Right cardiac atrium (tissue), 1 donor: ENCODE measurements around the genes MB21D2 and HES1.

DNA sequence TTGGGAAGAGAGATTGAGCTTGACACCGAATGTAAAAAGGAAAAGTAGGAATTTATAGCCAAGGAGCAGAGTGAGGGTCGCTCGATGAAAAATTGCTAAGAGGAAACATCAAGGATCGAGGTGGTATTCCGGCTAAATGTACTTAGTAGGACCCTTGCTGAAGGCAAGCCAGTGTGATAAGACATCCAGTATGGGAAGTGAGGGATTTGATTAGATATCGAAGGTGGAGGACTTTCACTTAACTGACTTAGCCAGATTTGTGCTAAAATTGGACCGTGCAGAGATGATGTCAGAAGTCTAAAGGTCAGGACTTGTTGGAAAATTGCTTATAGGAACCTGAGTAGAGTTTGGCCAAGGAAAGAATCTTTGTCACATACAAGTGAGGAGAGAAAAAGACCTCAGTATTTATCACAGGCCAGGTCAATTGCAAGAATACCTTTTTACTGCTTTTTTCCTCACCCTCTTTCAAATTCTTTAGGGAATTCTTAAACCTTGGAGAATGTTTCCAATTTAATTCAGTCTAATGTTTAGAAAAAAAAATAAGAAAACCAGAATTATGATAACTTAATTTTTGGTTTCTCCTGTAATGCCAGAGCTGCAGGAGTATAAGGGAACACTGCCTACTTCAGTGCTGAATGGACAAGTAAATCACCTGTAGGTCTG, 30.8 kb upstream of the PYDC2 start:
- PRO-cap, result no peak

- PRO-cap, result unidirectional peak, minus-strand start at chr3:192008873
These were observed 547.7 kb downstream of the PYDC2 start for GRCh38 chr3:192008698-192008989.

GRCh38 chr3:192445831-192446030, 281.6 kb downstream of the FGF12 start:
- PRO-cap, result no peak

DNA sequence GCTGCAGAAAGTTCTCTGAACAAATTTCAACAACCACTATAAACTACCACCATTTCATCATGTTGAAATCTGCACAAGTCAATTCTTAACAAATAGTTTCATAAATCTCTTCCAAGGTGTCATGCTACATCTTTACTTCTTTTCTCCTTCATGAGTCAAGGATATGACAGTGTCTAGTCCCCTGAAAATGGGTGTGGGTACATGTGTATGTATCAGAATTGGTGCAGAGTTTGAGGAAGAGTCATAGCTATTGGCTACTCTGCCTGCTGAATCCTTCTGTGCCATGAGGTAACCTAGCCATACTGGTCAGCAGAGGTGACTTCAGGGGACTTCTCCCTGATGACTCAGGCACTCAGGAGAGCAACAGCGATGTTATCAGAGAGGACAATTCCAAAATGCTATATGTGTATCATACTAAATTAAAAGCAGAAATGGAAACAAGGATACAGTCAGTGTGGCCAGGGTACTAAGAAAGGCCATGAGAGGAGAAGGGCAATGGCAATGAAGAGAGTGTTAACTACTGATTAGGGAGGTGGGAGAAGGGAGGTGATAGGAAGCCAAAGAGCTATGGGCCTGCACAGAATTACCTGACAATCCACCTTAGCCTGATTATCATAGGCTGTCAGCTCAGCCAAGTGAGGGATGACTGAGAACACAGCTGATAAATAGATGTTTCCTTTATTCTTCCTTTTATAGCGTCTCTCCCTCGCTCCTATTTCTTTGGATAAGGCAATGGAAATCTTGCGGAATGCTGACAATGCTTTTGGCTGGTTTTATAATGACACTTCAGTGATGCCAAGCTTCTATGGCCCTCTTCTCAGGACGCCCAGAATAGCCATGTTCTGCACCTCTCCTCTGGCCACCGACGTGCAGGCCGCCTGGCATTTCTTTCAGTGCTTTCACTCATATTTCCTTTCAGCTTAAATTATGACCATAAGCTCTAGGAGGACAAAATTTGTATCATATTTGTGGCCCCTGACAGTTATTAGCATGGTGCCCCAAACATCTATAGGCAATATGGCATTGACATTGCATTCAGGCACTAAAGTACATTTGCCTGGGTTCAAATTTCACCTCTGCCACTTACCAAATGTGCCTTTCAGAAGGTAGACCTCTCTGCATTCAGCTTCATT, 90.6 kb downstream of the FGF12 start:
- PRO-cap, result no peak

GRCh38 chr3:192887012-192887629, 30.5 kb downstream of the MB21D2 start:
- PRO-cap, result no peak

GRCh38 chr3:192917745-192918527, at the start of gene MB21D2:
Gene MB21D2, minus strand, starts transcription at chr3:192917856.
- PRO-cap, result bidirectional peak, plus-strand start at chr3:192917790, minus-strand start at chr3:192917856; bidirectional peak, plus-strand start at chr3:192918016, minus-strand start at chr3:192918039; bidirectional peak, plus-strand start at chr3:192918125, minus-strand start at chr3:192918130

DNA sequence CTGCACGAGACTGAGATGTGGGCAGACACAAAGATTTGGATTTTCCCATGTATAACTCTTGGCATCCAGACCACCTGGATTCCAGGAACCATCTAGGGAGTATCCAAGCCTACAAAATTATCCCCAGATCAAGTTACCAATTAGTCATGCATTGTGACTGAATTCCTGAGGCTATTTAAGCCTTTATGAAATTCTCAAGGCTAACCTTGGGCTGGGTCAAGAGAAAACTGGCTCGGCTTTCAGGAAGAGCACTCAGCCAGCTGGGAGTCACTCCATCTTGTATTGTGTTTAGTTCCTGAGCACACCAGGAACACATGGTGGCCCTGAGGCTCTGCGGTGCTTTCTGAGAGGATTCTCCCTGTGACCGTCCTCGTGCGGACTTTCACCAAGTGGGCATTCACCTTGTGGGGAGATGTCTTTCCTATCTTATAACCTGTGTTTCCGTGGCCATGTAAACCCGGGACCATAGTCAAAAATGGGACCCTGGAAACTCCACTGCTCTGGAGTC, 13.5 kb upstream of the ATP13A5 start:
- PRO-cap, result no peak

DNA sequence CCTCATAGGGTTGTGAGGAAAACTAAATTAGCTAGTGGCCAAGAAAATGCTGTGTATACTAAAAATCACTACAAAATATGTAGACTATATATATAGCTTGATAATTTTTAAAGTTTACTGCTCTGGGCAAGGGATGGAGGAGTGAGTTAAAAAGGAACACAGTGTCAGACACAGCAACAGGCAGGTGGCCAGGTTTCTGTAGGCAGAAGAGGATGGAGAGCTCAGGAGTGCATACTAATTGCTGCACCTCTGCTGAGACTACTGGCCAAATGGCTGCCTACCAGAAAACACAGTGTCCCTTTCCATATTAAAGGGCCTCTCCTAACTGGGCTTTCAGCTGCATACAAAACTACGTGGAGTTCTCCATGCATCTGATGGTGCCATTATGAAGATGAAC, 1.9 kb downstream of the ATP13A4 start:
- PRO-cap, result no peak

GRCh38 chr3:193745134-193745738, 152.2 kb downstream of the OPA1 start:
- PRO-cap, result no peak

DNA sequence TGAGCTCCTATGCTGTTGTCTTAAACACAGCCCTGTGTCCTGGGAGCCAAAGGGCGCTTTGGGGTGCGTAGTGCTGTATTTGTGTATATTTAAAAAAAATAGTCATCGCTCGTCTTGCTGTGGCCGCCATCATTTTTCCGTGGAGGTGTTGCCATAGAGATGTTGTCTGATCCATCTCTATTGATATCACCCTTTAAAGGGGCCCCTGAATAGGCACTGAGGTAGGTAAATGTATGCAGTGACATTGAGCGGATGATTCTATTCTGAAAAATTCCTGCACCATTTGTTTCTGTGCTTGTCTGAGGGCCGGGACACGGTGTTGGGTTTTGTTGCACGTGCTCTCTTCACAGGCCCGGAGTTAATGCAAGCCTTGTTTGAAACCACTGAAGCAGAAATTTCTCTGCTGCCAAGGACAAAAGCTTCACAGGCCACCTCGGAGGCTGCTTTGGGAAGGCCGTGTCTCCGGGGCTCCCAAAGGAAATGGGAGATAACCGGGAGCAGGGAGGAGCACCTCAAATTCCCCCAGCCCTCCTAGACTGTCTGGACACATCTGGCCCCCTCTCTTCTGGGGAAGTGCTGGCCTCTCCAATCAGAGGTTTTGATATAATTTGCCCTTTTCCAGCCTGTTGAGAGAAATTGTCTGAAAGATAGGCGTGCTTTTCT, 179.3 kb downstream of the OPA1 start:
- PRO-cap, result no peak

- PRO-cap, result no peak
These were observed 198.6 kb downstream of the OPA1 start for GRCh38 chr3:193791524-193791999.

GRCh38 chr3:193837283-193837835, 244.4 kb downstream of the OPA1 start:
- PRO-cap, result no peak

- PRO-cap, result no peak
These were observed 250.1 kb downstream of the OPA1 start for GRCh38 chr3:193843001-193843524.

- PRO-cap, result no peak
These were observed 240.5 kb upstream of the HES1 start for GRCh38 chr3:193895484-193895822.

DNA sequence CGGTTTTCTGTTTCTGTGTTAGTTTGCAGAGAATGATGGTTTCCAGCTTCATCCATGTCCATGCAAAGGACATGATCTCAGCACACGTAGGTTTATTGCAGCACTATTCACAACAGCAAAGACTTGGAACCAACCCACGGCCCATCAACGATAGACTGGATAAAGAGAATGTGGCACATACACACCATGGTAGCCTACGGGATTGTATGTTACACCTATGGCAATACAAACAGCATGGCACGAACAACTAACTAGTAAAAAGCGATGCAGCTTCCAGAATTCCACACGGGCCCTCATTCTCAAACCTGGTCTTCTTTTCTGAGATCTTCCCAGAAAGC, 9.4 kb upstream of the HES1 start:
- PRO-cap, result no peak

GRCh38 chr3:194135658-194136745, at the start of gene HES1:
Gene HES1, plus strand, starts transcription at chr3:194136148.
- PRO-cap, result bidirectional peak, plus-strand start at chr3:194136148, minus-strand start at chr3:194135985

- PRO-cap, result bidirectional peak, plus-strand start at chr3:194141685, minus-strand start at chr3:194141432; bidirectional peak, plus-strand start at chr3:194141806, minus-strand start at chr3:194141735
These were observed 5.4 kb downstream of the HES1 start for GRCh38 chr3:194141138-194142004.

- PRO-cap, result no peak
These were observed 40.7 kb downstream of the HES1 start for GRCh38 chr3:194176650-194177000.

DNA sequence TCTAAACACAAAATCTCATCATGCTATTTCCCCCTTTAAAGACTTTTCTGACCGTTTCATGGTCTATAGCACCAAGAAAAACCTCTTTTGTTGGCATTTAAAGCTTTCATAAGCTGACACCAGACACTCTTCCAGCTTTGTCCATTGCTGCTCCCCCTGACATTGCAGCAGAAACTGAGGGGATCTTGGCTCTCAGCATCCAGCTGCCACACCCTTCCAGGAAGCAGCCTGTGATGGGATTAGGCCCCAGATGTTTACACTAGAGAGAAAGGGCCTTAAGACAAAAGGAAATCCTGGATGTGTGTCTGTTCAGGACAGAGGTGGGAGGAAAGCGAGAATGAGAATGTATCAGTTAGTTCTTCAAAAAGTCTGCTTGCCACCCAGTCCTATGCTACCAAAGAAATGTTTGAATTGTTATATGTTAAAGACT, 58.7 kb downstream of the HES1 start:
- PRO-cap, result no peak

DNA sequence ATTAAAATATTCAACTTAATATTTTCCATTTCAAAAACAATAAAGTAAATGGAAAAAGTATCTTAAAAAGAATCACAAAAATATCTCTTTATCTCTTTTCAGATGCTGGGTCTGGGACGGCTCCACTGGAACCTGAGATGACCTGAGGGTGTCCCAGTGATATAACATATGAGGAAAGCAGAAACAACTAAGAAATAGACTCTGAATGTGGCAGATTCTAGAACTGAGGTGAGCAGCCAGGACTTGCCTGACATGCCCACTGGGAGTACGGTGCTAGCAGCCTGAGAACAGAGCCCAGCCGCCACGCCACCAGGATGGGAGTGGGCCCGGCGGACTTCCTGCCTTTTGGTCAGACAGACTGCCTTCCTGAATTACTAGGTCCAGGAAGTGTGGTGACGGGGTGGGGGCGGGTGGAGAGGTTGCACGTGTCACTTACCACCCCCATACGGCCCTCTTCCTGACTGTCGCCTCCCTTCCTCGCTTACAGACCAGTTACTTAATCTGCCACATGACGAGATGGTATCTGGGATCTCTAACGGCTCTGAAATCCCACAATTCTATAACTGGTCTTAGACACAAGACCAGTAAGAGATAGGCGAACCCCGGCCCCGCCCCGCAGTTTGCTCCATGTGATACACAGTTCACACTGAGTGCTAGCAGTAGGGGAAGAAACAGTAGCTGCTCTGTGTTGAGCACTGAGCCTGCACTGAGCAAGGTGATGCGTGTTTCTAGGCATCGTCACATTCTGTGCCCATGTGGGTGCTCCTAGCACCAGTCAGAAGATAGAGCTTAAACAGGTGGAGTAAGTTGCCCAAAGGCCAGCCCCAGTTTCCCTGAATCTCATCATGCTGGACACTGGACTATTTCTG, 95.8 kb downstream of the CPN2 start:
- PRO-cap, result no peak